ENCODE data around the gene NEDD4.

GRCh38 chr15:52362296-52362813, 66.8 kb upstream of the MYO5C start:
- PRO-cap = no peak

GRCh38 chr15:52651469-52651792, 27.8 kb downstream of the ATOSA start:
- PRO-cap = no peak

- PRO-cap = no peak
Measured at GRCh38 chr15:53034535-53035302, 244.6 kb upstream of the ONECUT1 start.

- PRO-cap = no peak
Measured at GRCh38 chr15:55197281-55197579, 489 bp upstream of the RSL24D1 start.

GRCh38 chr15:55279537-55280694, 9.7 kb downstream of the RAB27A start:
- PRO-cap = no peak

DNA sequence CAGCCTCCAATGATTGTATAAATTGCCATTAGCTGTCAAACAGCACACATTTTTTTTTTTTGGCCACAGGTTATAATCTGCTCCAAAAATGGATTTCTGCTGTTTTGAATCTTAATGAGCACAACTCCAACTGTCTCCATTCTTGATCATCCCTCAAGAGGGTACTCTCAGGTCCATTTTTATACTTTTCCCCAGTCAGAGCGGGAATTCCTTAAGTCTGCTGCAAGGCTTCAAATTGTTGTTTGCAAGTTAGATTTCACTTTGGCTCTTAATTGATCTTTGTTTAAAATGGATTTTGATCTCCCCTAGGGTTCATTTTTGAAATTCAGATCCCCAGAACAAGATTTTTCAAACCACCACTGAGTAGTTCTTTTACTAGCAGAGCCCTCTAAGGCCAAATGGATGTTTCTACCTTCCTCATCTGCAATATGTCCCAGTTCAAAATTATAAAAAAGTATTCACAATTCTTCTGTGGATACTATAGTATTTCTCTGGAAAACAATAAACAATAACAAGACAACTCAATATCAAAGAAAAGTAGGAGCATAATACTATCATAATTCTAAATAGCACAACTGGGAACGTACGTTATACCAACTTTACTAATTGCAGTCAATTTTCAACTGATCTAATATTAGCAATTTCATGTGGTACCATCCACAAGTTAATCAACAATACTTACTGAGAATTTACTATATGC, 36.9 kb upstream of the DNAAF4 start:
- PRO-cap = no peak

DNA sequence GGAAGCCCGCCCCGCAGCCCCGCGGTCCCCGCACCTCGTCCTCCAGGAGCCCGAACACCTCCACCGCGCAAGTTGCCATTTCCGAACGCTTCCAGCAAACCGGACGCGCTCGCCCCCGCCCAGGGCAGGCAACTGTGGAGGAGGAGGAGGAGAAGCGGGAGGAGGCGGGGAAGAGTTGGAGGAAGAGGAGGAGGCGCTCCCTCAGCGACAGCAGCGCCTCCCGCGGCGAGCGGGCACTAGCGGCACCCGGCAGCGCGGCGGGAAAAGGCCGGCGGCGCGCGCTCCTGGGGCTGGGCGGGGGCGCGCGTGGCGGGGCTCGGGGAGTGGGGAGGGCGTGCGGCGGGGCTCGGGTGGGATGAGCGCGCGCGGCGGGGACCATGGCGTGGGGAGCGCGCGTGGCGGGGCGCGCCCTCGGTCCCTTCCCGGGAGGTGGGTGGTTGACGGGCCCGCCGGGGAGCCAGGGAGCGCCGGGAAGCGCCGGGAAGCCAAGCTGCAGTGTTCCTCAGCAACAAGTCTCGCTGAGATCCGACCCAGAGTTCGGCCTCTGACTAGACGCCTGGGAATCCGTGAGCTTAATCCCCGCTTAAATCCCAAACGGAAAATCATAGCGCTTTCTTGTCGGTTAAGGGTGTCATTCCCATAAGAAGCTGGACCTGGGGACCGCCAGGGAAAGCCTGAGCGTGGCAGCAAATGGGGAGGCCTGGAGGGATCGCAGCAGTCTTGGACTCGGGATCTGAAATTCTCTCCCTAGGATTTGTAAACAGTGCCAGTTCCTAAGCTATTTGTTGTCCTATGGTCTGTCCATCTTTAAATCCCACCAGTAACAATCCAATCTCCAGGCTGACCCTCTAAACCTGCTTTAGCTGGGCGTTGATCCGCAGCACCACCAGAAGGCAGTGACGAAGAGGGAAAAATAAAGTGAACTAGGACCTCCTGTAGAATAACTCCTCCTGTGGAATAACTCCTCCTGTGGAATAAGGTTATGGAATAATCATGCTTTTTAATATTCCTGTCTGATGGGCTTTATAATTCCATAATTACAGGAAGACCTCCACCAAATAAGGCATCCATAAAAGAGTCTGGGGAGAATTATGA, at the start of gene NEDD4:
Gene NEDD4 (minus strand): TSS at position 136 of the 1,095 bp plus-strand sequence.
- PRO-cap = bidirectional peak, plus-strand start at position 322 of the sequence, minus-strand start at position 101 of the sequence; unidirectional peak, minus-strand start at position 898 of the sequence

- PRO-cap = no peak
Measured at GRCh38 chr15:56093738-56094832, 100.7 kb upstream of the NEDD4 start.

DNA sequence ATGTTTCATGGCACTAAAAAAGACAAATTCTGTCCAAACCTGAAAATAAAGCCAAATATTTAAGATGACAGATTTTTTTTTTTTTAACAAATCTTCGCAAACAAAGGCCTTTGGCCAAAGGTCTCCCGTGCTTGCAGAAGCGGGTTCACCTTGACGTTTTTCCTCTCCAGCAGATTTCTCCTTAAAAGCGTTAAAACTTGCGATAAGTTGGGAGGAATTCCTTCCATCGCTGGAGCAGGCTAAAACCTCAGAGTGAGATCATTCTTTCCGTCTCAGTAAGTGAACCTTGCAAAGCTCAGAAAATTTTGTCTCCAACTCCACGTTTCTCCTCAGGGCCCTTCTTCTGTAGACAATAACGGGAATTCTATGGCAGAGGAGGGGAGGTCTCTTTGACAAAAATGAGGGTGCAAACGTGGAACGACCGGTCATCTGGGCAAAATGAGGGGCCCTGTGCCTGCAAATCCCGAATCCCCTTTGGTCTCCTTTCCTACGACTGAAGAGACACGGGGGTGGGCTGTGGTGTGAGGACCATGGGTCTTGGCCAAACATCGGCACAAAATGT, 696 bp downstream of the ZNF280D start:
- PRO-cap = bidirectional peak, plus-strand start outside the sequence, minus-strand start at position 476 of the sequence

DNA sequence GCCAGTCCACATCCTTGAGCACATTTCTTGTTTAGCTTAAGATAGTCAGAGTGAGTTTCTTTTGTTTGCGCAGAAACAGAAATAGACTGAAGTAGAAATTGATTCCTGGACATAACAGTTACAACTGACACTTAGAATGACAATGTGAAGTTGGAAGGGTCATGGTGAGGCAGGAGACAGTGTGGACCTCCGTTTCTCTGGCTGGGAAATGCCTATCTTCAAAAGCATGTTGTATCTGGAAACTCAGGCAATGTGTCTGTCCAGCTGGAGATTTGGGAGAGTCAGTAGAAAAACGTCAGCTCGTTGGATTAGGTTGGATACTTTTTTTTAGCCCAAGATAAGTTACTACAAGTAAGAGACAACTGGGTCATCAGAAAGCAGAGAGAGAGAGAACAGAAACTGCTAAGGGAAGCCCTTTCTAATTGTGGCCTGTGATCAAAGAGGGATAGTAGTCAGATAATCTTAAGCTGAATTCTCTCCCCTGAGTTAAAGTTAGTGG, 78.8 kb upstream of the ZNF280D start:
- PRO-cap = no peak

GRCh38 chr15:56917969-56918226, 546 bp upstream of the TCF12 start:
- PRO-cap = no peak

DNA sequence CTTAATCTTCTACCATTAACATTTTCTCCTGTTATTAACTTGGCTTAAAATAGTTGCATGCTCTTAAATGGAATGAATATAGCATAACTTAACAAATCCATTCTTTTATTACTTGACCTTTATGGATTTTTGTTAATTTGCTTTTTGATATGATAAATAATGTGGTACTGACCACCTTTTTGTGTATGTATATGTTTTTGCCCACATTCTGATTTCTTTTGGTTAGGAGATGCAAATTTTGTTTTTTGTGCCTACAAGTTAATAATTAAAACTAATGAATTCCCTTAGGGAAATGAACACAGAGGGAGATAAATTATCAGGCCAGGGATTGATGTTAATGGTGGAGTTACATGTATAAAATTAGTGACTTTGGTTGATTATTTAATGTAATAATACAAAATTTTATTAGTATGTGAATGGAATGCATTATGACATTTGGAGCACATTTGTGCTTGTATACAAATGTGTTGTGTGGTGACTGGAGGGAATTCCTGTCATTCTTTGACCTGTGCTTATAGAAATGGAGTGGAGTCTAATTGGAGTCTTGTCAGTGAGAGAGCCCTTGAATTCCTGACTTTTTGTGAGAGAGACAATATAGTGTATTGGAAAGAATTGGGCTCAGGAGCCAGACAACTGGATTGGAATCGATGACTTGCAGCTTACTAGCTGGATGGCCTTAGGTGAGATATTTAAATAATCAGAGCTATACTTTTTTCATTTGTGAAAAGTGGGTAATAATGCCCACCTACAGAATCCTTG, 9.2 kb downstream of the TCF12 start:
- PRO-cap = no peak

DNA sequence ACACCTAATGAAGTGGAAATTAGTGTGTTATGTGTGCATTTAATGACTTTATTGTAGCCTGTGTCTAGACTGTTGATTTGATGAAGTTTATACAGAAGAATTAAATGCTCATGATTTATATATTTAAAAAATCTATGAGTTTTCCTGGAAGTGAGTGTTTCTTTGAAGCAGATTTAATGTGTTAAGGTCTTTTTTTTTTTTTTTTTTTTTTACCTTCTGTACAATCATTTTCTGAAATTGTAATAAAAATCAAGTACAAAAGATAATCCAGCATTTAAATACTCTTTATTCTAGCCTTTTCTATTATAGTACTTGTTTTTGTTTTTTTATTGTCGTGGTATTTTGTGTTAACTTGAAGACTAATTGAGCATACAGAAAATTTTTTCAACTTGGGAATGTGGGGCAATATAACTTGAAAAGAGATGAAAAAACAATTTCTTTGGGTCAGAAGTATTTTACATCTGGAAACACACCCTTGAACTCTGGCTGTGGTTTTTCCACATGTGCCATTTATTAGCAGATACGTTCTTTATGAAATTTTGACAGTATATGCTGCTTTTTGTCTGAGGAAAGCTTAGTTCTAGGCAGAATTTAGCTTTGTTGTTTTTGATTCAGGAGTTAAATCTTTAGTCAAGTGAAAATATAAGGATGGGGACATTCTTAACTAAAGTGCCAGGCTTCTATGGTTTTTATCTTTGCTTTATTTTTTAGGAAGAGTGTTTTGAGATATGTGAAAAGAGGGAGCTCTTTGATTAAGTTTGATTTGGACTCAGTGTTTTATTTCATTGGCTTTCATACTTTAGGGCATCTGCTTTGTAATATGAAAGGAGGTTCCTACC, 44.6 kb downstream of the TCF12 start:
- PRO-cap = no peak

DNA sequence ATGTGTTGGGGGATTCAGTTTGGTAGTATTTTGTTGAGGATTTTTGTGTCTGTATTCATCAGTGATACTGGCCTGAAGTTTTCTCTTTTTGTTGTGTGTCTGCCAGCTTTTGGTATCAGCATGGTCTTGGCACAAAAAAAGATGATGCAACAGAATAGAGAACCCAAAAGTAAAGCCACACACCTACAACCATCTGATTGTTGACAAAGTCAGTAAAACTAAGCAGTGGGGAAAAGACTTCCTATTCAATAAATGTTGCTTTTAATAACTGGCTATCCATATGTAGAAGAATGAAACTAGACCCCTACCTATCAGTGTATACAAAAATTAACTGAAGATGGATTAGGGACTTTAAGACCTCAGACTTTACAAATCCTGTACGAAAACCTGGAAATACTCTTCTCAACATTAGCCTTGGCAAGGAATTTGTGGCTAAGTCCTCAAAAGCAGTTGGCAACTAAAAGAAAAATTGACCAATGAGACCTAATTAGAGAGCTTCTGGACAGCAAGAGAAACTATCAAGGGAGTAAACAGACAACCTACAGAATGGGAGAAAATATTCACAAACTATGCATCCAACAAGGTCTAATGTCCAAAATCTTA, 77.8 kb downstream of the TCF12 start:
- PRO-cap = no peak

DNA sequence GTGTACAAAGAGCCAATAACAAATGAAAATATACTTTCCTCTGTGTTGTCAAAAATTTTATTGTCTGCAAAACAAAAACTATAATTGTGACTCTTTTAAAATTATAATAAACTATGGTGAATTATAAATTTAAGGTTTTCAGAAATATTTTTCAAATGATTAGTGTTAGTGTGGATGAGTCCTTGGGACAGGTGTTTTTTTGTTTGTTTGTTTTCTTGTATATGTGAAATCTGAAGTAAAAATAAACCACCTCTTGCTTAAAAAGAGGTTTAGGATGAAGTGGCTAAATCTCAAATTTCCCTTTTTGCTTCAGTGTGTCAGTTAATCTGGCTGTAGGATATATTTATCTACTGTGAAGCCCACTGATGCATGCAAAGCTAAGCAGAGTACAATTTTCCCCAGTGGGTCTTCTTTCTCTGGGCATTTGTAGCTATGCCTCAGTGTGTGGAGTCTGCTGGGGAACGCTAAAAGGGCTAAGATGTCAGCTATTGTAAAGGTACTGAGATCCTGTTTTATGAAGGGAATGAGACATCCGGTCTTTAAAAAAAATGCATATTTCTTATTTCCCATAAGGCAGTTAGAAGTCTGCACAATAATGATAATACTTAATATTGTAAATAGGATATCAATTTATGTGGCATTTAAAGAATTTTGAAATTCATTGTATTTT, 190.5 kb downstream of the TCF12 start:
- PRO-cap = no peak

- PRO-cap = no peak
Measured at GRCh38 chr15:57143214-57143945, 224.9 kb downstream of the TCF12 start.

DNA sequence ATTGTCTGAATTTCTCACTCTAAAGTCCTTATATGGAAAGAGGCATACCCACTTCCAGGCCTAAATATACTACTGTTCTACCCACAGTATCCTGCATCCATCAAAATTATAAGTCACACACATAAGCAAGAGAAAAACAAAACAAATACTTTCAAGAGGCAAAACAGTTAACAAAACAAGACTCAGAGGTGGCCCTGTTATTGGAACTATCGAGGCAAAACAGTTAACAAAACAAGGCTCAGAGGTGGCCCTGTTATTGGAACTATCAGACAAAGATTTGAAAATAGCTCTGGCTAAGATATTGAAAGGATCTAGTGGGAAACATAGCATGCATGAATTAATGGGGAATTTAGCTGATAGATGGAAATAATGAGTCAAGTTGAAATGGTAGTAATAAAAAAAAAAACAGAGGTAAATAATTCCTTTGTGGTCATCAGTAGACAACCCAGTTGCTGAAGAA, 224.1 kb upstream of the CGNL1 start:
- PRO-cap = no peak

DNA sequence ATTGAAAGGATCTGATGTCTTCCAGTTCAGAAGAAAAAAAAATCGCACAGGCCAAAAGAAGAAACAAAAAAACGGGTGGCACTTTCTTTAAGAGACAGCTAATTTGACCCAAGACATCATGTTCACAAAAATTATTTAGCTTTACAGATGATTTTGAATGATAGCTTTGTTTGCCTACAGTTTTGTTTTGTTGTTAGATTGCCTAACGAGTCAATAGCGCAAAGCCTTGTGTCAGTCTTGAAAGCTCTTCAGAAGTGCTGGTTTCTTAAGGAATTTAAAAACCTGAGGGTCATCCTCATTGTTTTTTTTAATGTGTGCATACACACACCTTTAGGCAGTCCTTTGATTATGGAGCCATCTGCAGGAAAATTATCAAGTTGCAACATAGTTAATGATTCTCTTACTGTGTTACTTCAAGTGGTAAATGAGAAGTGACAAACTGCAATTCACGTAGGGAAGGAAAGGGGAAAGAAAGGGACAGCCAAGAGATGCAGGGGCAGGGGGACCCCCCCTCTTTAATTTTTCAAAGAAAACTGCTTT, 162.6 kb upstream of the CGNL1 start:
- PRO-cap = no peak

GRCh38 chr15:57286399-57287051, 89.8 kb upstream of the CGNL1 start:
- PRO-cap = no peak

DNA sequence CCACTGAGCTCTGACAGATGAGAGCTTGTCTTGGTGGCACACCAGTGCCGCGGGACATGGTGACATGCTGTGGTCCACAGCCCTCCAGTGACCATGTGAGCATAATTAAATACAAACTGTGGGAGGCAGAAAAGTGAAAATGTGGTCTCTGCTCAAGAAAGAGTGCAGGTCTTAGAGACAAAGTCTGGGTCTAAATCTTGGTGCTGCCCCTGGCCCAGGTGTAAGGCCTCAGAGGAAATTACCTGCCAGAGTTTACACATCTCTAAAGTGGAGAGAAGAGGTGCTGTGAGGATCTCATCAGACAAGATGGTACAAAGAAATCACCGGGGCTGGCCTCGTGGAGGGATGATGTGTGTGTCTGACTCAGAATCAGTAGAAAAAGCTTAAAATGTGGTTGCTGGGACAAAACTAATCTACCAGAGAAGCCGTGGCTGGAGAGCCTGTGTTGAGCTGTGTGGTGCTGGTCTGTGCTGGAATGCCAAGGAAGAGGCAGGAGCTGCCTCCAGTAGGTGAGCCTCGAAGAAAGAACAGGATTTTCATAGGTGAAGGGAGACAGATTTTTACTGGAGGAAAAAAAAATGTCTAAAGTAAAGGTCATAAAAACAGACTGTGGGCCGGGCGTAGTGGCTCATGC, 51.9 kb downstream of the CGNL1 start:
- PRO-cap = no peak